SK-MEL-5 (cell line): ENCODE results near the gene HTRA3.

DNA sequence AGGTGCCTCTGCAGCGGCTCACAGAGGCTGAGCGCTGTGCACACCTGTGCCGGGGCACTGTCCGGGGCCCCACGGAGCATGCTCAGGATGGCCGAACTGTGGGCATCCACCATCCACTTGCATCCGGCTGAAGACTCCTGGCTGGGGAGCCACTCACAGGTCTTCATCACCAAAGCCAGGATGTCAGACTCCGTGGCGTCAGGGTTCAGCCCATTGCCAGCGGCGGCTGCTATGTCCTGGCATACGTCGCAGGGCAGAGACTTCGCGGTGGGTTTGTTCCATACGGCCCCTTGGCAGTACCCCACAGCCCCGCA lies 333 bp downstream of the PSAPL1 start:
RAMPAGE:
- cytosol, long total RNA = no peak
- long total RNA = no peak
- nucleus, long total RNA = no peak

RAMPAGE:
- cytosol, long total RNA = no peak
- long total RNA = no peak
- nucleus, long total RNA = no peak
These were observed 211.8 kb upstream of the PSAPL1 start for GRCh38 chr4:7646231-7647265.

GRCh38 chr4:7649655-7650594 lies 215.2 kb upstream of the PSAPL1 start:
RAMPAGE:
- cytosol, long total RNA = no peak
- long total RNA = no peak
- nucleus, long total RNA = no peak

RAMPAGE:
- cytosol, long total RNA = no peak
- long total RNA = no peak
- nucleus, long total RNA = no peak
These were observed 156.0 kb downstream of the AFAP1 start for GRCh38 chr4:7783619-7784046.

DNA sequence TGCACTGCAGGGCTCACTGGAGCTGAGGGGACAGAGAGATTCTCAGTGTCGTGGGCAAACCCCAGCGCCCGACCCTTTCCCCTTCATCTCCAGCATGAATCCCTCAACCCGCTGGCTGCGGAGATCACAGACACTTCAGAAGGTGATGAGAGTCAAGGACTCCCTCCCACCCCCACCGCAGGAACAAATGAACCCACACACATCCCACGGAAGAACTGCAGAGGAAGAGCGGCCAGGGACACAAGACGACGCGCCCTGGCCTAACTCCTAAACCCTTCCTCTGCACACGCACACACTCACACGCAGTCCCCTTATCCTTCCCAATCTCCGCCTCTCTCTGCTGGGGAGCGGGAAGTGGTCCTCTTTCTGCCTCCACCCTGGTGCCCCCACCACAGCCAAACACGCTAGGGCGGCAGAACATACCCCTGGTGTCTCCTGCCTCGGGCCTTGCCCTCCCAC lies 128.5 kb downstream of the AFAP1 start:
RAMPAGE:
- cytosol, long total RNA = no peak
- long total RNA = no peak
- nucleus, long total RNA = no peak

GRCh38 chr4:7812235-7812622 lies 127.4 kb downstream of the AFAP1 start:
RAMPAGE:
- cytosol, long total RNA = no peak
- long total RNA = no peak
- nucleus, long total RNA = no peak

RAMPAGE:
- cytosol, long total RNA = no peak
- long total RNA = no peak
- nucleus, long total RNA = no peak
These were observed 63.3 kb downstream of the AFAP1 start for GRCh38 chr4:7876353-7876707.

DNA sequence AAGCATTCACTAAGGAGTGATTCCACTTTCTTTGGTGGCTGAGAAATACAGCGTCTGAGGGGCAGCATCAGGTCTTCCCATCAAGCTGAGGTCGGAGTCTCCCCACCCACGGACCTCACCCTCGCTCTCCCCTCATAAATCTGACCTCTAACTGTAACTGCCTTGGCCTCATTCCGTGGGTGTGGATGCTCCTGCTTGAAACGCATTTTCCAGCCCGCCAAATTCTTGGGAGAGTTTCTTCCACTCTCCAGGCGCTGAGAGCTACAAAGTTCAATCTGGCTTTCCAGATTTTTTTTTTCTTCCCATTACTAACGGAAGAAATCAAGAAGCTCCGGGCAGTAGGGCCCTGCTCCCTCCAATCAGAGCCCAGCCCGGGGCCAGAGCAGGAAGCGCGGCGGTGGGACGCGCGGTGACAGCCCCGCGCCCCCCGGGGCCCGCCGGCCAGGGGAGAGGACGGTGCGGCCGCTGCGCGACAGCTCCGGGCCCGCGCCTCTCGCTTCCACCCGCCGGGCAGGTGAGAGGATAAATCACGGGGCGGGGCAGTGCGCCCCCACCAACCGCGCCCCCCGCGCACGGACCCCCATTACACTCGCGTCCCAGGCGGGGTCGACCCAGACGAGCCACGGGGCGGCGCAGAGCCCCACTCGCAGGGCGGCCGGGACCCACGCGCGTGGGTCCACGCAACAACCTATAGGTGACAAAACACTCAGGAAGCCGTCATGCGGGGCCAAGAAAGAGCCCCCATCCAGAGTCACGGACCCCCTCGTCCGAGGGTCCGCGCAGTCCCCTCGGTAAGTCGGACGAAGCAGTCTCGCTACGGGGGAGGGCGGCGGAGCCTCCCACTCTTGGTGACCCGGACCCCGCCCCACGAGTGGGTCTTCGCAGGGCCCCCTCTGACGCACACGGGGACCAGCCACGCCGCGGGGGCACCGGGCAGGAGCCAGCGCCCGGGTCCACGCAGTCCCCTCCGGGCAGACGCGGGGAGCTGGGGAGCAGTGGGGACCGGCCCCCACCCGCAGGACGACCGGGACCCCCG lies 896 bp downstream of the AFAP1 start:
RAMPAGE:
- cytosol, long total RNA = no peak
- long total RNA = no peak
- nucleus, long total RNA = no peak

DNA sequence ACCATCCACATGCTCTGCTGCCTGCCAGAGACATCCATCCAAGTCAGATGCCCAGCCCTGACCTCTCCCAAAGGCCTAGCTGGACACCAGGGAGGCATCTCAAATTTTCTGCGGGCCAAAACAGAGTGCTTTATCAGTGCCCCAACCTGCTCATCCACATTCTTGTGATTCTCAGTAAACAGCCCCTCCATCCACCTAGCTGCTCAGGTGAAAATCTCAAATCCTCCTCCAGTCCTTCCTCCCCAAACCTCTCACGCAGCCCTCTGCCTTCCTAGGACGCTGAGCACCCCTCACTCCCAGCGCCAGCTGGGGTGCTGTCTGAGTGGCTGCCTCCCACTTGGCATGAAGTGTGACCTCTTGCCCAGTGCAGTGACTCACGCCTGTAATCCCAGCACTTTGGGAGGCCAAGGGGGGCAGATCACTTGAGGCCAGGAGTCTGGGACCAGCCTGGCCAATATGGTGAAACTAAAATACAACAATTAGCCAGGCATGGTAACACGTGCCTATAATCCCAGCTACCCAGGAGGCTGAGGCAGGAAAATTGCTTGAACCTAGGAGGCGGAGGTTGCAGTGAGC lies 1.6 kb upstream of the AFAP1 start:
RAMPAGE:
- cytosol, long total RNA = no peak
- long total RNA = no peak
- nucleus, long total RNA = no peak

DNA sequence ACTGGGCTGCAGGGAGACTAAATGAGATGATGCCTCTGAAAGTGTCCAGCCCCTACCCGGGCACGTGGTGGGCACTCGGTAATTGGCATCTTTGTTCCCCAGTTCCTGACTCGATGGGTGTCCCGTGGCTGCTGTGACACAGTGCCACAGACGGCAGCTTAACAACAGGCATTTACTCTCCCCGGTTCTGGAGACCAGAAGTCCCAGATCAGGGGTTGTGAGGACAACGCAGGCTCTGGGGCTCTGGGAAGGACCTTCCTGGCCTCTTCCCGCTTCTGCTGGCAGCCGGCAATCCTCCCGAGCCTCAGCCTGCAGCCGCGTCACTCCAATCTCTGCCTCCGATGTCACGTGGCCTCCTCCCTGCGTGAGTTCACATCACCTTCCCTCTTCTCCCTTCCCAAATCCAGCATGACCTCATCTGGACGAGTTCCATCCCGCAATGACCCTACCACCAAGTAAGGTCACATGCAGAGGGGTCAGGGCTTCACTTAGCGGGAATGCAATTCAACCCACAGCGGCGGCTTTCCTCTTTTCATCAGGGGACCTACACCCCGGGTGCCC lies 25.7 kb downstream of the ABLIM2 start:
RAMPAGE:
- cytosol, long total RNA = no peak
- long total RNA = no peak
- nucleus, long total RNA = no peak

DNA sequence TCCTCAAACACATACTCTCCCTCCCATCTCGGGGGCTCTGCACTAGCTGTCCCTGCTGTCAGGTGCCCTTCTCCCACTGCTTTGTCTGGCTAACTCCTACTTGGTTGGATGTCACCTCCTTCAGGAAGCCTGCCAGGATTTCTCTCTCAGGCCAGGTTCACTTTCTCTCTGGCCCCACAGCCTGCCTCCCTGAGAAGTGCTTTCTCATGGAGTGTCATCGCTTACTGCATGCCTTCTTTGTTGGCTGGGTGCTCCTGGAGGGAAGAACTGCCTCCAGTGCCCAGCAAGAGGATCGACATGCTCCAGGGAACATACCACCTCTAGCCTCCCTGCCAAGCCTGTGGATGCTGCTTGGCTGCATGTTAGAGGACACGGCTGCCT lies 15.2 kb downstream of the ABLIM2 start:
RAMPAGE:
- cytosol, long total RNA = no peak
- long total RNA = no peak
- nucleus, long total RNA = no peak

DNA sequence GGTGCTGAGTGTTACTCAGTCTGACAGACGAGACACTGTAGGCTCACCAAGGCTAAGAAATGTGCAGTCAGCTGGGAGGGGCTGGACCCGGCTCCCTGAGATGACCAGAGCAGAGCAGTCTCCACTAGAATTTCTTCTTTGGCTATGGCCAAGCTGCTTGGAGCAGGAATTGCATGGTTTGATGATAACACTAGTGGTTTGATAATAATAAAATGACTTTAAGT lies 7.1 kb upstream of the ABLIM2 start:
RAMPAGE:
- cytosol, long total RNA = no peak
- long total RNA = no peak
- nucleus, long total RNA = no peak

DNA sequence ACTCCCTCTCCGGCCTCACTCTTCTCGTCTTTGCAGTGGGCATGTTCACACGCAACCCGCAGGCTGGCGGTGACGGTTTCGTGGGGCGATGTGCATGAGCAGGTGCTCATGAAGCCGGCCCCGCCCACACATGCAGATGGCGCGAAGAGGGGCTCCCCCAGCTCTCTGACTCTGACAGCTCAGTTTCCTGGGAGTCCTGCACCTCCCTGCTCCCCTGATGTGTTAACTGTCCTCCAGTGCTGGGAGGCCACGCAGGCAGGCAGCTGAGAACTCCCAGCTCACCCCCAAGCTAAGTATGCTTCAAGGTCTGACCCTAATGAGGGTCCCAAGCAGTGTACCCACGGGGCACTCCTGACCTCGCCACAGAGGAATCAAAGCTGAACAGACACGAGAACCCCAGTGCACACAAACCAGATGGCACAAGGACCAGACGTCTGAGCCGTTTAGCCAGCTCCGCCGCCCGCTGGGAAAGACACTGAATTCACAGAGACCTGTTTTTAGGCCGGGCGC lies 13.8 kb upstream of the ABLIM2 start:
RAMPAGE:
- cytosol, long total RNA = no peak
- long total RNA = no peak
- nucleus, long total RNA = no peak

GRCh38 chr4:8188630-8189610 lies 10.2 kb upstream of the SH3TC1 start:
RAMPAGE:
- cytosol, long total RNA = no peak
- long total RNA = no peak
- nucleus, long total RNA = no peak

GRCh38 chr4:8213034-8213854 lies 14.2 kb downstream of the SH3TC1 start:
RAMPAGE:
- cytosol, long total RNA = no peak
- long total RNA = no peak
- nucleus, long total RNA = no peak

DNA sequence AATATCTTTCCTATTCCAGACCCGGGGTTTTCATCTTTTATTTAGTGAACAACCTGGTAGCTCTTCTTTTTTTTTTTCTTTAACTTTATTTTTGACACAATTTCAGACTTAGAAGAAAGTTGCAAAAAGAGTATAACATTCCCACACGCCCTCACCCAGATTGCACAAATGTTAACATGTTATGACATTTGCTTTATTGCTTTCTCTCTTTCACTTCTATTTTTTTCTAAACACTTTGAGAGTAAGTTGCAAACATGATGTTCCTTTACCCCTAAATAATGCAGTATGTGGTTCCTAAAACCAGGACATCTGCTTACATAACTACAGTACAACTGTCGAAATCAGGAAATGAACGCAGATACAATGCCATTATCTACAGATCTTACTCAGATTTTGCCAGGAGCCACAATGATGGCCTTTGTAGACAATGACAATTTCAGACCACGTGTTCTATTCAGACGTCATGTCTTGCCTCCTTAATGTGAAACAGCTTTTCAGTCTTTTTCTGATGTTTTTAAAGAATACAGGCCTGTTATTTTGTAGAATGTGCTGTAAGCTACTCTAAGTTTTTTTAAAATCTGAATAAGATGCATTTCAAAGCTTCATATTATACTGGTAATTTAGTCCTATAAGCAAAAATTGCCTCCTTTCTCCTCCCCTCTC lies 22.4 kb downstream of the SH3TC1 start:
RAMPAGE:
- cytosol, long total RNA = no peak
- long total RNA = no peak
- nucleus, long total RNA = no peak

DNA sequence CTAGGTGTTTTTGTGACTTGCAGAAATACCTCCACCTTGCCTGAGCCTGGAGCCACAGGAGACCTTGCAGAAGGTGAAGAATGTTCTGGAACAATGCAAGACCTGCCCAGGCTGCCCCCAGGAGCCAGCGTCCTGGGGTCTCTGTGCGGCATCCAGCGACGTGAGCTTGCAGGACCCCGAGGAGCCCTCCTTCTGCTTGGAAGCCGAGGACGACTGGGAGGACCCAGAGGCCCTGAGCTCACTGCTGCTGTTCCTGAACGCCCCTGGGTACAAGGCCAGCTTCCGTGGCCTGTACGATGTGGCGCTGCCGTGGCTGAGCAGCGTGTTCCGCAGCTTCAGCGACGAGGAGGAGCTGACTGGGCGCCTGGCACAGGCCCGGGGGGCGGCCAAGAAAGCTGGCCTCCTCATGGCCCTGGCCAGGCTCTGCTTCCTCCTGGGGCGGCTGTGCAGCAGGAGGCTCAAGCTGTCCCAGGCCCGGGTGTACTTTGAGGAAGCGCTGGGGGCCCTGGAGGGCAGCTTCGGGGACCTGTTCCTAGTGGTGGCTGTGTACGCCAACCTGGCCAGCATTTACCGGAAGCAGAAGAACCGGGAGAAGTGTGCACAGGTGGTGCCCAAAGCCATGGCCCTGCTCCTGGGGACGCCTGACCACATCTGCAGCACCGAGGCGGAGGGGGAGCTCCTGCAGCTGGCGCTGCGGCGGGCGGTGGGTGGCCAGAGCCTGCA lies 28.0 kb downstream of the SH3TC1 start:
RAMPAGE:
- cytosol, long total RNA = no peak
- long total RNA = no peak
- nucleus, long total RNA = no peak

DNA sequence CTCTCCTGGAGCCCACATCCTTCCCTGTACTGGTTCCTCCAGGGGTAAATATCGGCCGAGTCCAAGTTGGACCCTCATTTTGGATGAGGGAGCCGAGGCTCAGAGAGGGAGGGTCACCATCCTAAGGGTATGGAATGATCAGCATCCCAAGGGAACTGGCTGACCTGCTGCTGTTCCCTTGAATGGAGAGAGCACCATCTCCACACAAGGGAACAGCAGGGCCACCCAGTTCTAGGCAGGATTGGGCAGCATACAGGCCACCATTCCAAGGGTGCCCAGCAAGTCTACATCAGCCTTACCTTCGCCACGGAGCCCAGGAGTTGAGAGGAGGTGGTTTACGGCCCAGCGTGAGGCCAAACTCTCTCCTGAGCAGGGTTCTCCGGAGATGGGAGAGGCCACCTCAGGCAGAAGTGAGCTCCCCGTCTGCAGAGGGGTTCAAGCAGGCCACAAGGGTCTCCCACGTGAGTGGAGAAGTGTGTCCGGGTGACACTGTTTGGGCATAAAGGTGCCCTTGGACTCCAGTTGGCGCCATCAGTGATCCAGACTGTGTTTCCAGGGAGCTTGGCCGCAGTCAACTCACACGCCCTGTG lies 24.8 kb upstream of the HTRA3 start:
RAMPAGE:
- cytosol, long total RNA = no peak
- long total RNA = no peak
- nucleus, long total RNA = no peak

RAMPAGE:
- cytosol, long total RNA = no peak
- long total RNA = no peak
- nucleus, long total RNA = no peak
These were observed at the start of gene HTRA3 for GRCh38 chr4:8269530-8270594. HTRA3 (plus strand) TSS chr4:8269754.

GRCh38 chr4:8278424-8278799 lies 8.9 kb downstream of the HTRA3 start:
RAMPAGE:
- cytosol, long total RNA = no peak
- long total RNA = no peak
- nucleus, long total RNA = no peak